Frontal cortex (tissue), 2 donors: ENCODE data around the genes PXYLP1 and RASA2.

- RAMPAGE, long total RNA = no peak
These were observed 21.9 kb downstream of the CLDN18 start for GRCh38 chr3:138031737-138032417.

GRCh38 chr3:138082505-138083102 is 32.8 kb downstream of the DZIP1L start:
- RAMPAGE, long total RNA = no peak

- RAMPAGE, long total RNA = no peak
These were observed 368 bp upstream of the MRAS start for GRCh38 chr3:138347936-138348485.

DNA sequence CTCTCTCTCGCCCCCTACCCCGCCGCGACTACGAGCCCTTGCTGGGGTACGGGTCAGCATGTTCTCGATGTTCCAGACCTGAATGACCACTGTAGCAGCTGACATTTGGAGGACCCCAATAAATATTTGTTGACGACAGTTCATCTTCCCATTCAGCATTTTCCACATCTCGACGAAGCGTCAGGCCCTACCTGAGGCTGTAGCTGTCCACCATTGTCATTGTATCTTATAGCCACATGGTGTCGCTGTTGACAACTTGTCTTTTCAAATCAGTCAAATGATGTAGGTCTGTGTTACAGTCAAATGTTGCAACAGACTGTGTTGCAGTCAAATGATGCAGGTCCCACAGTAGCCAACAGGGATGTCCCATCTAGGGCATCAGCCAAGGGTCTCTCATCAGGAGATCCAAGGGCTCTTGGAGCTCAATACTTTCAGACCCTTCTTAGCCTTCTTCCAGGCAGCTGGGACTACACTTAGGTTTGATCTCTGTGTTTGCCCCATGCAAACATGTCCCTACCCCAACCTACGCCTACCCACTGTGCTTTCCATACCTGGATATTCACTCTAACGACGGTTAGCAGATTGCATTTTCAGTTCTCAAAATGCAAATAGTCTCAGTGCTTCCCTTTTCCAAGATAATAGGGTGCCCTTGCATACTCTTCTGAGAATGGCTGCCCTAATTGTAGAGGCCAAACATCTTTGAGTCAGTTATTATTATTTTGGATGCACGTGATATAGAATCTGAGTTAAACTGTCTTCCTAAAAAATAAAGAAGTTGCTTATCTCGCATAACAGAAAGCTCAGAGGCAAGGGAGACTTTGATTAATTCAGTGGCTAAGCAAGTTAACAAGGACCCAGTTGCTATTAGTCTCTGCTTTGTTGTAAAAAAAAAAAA is 803 bp upstream of the CEP70 start:
- RAMPAGE, long total RNA = no peak

GRCh38 chr3:138669986-138670818 is 61.6 kb downstream of the FAIM start:
- RAMPAGE, long total RNA = no peak

GRCh38 chr3:138943588-138944236 is 3.2 kb downstream of the FOXL2 start:
- RAMPAGE, long total RNA = no peak

- RAMPAGE, long total RNA = no peak
These were observed 44.4 kb upstream of the MRPS22 start for GRCh38 chr3:139299306-139299930.

- RAMPAGE, long total RNA = no peak
These were observed 311.4 kb downstream of the CLSTN2 start for GRCh38 chr3:140246311-140246905.

DNA sequence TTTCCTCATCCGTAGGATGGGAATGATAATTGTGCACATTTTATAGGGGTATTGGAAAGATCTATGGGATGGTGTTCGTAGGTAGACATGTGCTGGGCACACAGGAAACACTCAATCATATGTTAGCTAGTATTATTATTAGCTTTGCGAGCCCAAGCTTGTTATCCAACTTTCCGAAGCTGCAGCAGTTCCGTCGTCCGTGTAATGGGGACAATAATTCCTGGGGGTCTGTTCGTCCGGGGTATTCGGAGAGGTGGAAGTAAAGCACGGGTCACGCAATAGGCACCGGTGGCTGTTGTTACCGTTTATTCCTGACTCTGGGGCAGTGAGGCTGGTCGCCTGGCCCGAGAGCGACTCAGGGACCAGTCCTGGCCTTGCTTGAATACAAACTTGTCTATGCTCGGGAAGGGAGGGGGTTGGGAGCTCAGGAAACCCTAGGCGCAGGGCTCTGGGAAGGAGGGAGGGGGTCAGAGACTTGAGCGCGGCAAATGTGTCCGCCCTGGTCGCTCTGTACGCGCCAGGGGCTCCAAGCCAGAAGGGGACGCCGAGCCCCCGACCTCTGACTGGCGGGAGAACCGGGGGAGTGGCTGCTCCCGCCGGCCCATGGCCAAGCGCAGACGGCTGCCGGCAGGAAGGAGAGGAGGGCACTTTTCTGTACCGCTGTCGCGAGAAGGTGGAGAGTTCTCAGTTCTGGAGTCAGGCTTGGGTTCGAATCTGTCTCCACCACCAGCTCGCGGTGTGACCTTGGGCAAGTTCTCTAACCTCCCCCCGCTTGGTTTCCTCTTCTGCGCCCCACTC is 1.4 kb downstream of the SPSB4 start:
- RAMPAGE, long total RNA = no peak

DNA sequence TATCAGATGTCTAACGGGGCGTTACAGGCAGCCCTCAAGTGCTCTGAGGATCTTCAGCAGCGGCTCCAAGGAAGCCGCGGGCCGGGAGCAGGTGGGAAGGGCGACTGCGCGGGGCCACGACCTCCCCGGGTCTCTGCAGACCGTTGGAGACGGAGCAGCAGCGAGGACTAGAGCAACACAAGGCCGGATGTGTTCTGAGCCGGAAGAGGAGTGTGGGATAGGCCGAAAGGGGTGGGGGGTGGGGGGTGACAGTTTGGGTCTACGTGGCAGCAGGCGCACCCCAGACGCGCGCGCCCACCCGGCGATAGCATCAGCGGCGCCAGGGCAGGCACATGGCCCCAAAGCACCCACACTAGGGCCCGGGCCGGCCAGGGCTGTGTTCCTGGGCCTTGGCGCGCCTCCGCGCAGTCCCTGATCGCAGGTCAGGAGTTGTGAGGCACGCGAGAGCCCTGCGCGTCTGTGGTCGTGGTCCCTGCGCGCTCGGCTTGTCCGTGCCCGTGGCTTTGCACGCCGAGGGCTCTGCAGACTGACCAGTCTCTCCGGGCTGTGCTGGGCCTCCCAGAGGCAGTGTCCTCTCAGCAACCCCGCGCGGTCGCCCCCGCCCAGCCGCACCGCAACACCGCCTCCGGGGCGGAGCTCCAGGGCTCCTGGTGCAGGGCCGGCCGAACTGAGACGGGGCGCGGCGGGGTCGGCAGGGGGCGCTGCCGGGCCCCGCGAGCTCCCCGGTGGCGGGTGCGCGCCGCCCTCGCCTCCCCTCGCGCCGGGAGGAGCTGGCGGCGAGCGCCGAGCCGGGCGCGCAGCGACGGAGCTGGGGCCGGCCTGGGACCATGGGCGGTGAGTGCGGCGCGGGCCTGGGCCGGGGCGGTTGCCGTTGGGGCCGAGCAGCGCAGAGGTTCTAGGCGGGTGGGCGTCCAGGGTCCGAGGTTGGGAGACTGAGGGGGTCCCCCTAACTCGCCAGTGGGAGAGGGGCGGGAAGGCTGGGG is at the start of gene PXYLP1:
Gene PXYLP1, plus strand, starts transcription at position 748 of the 983 bp plus-strand sequence.
- RAMPAGE, long total RNA = no peak

DNA sequence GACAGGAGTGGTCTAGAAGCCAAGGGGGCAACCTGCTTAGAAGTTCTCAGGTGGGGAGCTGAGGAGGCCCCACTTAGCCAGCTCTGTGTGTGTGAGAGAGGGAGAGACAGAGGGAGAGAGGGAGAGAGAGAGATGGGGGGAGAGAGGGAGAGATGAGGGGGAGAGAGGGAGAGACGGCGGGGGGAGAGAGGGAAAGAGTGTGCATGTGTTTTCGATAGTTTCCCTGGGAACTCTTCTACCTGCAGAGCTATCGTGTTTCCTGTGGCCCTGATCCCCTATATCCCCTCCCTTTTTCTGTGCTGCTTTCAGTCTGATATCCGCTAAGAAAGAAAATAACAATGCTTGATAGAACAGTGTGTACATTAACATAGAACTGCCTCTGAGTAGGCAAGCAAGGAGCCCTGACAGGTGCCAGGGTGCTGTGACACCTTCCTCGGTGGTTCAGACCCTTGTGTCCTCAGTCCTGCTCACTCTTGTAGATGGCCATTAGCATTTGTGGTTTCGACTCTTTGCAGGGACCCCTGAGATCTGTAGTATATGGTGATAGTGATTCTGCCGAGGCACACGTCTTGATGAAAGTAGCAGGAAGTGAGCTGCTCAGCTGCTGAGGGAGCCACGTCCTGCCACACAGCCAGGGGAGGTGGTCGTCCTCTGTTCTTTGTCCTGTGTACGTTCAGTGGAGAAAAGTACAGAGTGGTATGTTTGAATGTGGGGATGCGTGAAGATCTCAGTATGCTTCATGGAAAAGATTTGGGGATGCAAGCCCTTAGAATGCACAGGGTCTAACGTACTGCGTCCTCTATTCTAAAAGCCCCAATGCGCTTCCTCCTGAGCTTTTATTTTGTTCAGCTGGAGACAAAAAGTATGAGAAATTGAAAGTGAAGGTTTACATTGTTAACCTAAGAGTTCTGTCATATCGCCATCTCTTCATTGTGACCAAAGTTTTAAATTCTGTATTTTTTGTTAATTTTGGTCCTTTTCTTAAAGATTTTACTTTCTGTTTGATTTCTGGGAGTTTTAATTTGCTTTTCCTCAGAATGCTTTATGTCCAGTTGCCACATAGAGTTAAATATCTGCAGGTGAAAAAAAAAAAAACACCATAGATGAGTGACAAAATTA is 35.3 kb downstream of the PXYLP1 start:
- RAMPAGE, long total RNA = no peak

GRCh38 chr3:141274809-141275472 is 43.3 kb downstream of the PXYLP1 start:
- RAMPAGE, long total RNA = no peak

- RAMPAGE, long total RNA = no peak
These were observed 43.9 kb downstream of the ZBTB38 start for GRCh38 chr3:141412056-141412725.

DNA sequence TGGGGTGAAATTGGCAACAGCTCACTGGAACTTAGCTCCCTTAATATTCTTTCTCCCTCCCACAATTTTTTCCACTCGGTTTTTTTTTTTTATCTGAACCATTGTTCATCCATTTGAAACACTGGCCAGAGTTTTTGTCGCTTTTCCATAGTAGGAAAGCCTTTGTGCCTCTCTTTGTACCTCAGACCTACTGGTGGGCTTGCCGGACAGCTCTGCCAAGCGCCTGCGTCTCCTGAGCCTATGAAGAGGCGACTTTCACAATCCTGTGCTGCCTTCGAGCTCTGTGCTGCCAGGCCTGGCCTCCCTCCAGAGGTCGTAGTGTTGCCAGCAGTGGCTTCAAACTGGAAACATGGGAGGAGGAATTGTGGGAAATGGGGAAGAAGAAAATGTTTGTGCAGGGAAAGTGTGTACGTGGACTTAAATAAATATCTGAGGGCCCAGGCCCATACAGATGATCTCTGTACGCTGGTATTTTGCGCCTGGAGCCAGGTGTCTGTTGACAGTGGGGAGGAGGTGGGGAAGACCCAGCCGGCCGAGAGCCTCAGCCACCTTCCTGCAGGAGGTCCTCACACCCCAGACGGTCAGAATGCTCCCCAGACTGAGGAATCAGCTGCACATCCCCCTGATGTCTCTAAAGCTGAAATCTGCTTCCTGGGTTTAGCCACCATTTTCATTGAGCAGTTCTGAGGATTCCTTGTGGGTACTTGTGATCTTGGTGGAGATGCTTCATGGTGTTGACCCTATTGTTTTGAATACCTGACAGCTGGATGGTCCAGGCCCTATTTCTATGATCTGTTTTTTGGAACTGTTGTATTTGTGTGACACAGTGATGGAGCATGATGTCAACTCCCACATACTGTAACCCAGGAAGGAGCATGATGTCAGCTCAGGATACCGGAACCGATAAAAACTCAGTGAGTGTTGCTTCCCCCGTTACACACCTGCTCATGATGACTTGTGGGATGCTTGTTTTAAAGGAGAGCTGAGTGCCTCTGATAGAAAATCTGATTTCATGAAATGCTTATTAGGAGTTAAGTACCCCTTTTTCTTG is 44.7 kb downstream of the ZBTB38 start:
- RAMPAGE, long total RNA = no peak

DNA sequence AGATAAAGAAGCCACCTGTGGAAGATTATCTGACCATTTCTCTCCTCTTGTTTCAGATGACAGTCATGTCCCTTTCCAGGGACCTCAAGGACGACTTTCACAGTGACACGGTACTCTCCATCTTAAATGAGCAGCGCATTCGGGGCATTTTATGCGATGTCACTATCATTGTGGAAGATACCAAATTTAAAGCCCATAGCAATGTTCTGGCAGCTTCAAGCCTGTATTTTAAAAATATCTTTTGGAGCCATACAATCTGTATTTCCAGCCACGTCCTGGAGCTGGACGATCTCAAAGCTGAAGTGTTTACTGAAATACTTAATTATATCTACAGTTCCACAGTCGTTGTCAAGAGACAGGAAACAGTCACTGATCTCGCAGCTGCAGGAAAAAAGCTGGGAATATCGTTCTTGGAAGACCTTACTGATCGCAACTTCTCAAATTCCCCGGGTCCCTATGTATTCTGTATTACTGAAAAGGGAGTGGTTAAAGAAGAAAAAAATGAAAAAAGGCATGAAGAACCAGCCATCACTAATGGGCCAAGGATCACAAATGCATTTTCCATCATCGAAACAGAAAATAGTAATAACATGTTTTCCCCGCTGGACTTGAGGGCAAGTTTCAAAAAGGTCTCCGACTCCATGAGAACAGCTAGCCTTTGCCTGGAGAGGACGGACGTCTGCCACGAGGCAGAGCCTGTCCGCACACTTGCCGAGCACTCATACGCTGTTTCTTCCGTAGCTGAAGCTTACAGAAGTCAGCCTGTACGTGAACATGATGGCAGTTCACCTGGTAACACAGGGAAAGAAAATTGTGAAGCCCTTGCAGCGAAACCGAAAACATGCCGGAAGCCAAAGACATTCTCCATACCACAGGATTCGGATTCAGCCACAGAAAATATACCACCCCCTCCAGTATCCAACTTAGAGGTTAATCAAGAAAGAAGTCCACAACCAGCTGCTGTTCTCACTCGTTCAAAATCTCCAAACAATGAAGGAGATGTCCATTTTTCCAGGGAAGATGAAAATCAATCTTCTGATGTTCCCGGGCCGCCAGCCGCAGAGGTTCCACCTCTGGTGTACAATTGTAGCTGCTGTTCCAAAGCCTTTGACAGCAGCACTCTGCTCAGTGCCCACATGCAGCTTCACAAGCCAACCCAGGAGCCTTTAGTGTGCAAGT is 44.1 kb upstream of the RASA2 start:
- RAMPAGE, long total RNA = no peak

DNA sequence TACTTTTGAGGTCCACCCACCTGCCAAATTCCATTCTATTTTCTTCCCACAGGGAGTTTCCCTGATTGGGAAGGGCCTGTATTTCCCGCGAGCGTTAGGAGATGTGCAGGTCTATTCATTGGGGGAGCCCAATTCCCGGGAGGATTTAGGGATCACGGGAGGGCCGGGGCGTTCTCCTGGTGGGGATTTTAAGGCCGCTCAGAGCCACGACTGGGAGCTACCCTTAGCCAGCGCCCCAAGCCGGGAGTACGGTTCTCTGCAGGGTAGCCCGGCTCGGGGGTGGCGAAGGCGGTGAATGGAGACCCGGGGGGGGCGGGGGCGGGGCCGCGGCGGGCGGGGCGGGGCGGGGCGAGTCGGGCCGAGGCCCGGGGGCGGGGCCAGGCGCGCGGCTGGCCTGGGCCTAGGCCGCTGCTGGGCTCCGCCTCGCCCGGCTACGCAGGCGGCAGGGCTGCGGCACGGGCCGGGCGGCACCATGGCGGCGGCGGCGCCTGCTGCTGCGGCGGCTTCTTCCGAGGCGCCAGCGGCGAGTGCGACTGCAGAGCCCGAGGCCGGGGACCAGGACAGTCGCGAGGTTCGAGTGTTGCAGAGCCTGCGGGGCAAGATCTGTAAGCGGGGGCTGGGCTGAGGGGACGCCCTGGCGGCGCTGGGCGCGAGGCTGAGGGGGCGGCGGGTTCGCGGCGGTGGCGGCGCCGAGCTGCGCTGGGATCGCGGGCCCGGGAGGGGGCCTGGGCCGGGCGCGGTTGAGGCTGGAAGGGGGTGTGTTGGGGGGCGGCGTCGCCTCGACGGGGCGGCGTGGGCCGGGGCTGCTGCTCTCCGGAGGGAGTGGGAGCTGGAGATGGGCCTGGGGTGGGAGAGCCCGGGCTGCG is at the start of gene RASA2:
Gene RASA2, plus strand, starts transcription at position 416 of the 866 bp plus-strand sequence.
- RAMPAGE, long total RNA = no peak

DNA sequence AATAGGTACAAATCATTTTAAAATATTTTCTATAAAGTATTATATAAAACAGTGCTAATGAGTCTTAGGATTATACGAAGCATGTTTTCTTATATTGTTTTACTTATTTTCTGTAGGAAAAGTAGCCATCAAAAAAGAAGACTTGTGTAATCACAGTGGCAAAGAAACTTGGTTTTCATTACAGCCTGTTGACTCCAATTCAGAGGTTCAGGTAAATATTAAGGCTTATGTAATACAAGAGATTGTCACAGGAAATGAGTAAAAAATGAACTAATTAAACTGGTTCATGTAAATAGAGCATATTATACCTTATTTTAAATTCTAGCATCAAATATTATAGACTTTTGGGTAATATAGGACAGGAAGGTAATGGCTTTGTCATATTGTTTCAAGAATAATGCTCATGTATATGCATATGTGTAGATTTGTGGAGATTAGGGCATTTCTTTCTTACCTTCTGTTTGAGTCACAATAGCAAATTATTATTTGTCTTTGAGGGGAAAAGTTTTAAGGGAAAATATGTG is 42.8 kb downstream of the RASA2 start:
- RAMPAGE, long total RNA = no peak

DNA sequence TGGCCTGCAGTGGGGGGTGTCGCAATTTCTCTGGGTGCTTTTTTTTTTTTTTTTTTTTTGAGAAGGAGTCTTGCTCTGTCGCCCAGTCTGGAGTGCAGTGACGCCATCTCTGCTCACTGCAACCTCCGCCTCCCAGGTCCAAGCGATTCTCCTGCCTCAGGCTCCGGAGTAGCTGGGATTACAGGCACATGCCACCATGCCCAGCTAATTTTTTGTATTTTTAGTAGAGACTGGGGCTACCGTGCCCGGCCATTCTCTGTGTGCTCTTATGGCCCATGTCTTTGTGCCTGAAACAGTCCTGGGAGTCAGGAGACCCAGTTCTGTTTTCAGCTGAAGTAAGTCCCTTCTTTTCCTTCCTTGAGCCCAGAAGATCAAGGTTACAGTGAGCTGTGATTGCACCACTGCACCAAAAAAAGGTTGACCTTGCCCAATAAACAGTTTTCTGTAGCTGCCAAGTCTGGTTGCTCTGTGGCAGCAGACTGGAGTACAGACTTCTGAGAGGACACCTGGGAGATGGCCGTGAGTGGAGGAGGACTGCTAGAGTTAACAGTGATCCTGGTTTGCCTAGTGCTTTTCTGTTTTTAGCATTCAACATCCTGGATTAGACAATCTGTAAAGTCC is 76.7 kb upstream of the RNF7 start:
- RAMPAGE, long total RNA = no peak

DNA sequence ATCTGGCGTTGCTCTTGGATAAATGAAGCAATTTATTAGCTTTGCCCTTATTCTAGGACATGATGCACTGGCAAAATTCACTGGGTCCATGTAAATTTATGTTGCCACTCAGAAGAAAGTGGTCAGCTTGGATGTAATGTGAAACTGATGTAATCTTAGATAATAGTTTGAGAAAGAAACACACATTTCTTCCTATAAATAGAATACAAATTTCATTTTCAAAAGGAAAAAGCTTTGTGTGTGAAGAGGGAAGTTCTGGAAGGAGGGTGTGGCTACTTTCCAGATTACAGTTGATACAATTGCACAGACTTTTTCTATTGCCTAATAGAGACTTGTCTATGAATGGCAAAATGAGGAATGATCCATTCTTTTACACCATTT is 23.3 kb upstream of the ATP1B3 start:
- RAMPAGE, long total RNA = no peak

DNA sequence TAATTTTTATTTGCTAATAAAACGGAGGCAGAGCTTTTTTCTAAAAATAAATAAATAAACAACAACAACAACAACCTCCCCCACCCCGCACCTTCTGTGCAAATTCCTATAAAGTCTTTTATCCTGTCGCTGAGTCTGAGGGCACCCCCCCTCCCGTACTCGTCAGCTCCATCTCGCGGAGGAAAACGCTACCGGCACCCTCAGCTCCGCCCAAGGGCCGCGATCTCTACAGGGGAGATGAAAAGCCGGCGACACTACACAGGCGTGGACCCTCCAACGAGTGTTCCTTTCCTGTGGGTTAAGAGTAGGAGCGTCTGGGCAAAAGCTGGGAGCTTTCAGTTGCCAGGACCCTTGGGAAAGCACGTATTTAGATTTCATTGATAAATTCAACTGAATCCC is 953 bp upstream of the ATP1B3 start:
- RAMPAGE, long total RNA = no peak